RPMI7951 (cell line): ENCODE data around the gene CEL.

GRCh38 chr9:132896794-132897667 lies 18.3 kb downstream of the SPACA9 start:
- RAMPAGE, long total RNA = no peak

GRCh38 chr9:133054586-133055512 lies 6.9 kb upstream of the CEL start:
- RAMPAGE, long total RNA = no peak

DNA sequence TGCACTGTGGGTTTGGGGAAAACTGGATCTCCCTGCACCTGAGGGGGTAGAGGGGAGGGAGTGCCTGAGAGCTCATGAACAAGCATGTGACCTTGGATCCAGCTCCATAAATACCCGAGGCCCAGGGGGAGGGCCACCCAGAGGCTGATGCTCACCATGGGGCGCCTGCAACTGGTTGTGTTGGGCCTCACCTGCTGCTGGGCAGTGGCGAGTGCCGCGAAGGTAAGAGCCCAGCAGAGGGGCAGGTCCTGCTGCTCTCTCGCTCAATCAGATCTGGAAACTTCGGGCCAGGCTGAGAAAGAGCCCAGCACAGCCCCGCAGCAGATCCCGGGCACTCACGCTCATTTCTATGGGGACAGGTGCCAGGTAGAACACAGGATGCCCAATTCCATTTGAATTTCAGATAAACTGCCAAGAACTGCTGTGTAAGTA lies at the start of gene CEL:
Gene CEL (plus strand): TSS at position 135 of the 432 bp plus-strand sequence.
- RAMPAGE, long total RNA = no peak

GRCh38 chr9:133075847-133076412 lies 14.1 kb downstream of the CEL start:
- RAMPAGE, long total RNA = no peak

DNA sequence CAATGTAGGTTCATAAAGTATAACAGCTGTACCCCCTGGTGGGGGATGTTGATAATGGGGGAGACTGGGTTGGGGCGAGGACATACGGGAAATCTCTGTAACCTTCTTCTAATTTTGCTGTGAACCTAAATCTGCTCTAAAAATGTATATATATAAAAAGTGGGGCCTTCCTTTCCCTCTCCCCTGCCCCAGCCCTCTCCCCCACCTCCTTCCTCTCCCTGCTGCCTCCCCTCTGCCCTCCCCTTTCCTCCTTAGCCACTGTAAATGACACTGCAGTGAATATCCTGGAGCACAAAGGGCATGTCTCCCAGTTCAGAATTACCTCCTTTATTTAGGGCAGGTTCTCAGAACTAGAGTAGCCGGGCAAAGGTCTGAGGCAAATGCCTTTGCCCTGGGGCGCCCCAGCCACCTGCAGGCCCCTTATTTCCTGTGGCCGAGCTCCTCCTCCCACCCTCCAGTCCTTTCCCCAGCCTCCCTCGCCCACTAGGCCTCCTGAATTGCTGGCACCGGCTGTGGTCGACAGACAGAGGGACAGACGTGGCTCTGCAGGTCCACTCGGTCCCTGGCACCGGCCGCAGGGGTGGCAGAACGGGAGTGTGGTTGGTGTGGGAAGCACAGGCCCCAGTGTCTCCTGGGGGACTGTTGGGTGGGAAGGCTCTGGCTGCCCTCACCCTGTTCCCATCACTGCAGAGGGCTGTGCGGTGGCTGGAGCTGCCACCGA lies 19.3 kb downstream of the CEL start:
- RAMPAGE, long total RNA = no peak

GRCh38 chr9:133121381-133121927 lies 414 bp upstream of the RALGDS start:
- RAMPAGE, long total RNA = no peak

DNA sequence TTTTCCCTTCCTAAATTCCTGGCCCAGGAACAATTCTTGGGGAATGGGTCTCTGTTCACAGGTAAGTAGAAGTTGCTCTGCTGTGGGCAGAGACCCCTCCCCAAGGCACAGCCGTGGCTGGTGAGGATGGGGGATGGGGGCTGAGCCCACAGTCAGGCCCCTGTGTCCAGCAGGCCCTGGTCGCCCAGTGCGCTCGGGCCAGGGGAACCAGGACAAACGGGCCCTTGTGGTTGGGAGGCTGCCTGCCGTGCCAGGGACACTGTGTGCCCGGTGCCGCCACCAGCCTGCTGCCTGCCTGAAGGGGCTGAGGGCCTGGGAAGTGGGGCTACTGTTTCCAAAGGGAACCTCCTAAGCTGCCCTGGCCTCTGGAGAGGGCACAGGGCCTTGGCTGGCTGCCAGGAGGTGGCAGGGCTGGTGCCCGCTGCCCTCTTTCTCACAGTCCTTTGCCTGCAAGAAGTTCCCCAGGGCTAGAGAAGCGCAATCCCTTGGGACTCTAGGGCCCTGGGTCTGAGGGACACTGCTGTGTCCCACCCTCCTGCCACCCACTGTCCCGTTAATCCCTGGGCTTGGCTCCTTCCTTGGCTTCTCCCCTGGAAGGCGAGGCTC lies 16.8 kb upstream of the RALGDS start:
- RAMPAGE, long total RNA = no peak

- RAMPAGE, long total RNA = no peak
These were observed 61.6 kb downstream of the SURF6 start for GRCh38 chr9:133274206-133274975.

DNA sequence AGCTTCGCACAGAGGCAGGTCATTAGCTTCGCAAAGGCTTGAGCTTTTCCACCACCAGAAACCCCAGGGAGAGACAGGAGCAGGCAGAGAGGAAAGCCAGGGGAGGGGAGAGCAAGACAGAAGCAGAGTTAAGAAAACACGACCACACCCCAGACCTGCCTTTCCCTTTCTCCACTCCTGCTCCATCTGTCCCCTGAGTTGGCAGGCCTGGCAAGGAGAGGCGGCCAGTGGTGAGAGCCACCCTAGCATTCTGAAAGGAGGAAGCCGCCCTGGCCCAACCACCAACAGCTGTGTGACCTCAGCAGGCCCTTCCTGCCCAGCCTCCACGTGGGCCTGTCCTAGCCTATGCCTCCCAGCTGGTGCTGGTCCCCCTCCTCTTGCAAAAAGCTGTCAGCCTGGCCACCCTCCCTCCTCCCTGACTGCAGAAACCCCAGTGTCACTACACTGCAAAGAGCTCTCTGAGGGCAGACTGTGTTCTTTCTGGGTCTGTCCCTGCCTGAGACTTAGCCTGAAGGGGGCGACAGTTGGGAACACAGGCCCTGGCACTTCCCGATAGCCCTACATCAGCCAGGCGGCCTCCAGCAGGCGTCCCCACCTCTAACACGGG lies 5.8 kb upstream of the SURF6 start:
- RAMPAGE, long total RNA = no peak

DNA sequence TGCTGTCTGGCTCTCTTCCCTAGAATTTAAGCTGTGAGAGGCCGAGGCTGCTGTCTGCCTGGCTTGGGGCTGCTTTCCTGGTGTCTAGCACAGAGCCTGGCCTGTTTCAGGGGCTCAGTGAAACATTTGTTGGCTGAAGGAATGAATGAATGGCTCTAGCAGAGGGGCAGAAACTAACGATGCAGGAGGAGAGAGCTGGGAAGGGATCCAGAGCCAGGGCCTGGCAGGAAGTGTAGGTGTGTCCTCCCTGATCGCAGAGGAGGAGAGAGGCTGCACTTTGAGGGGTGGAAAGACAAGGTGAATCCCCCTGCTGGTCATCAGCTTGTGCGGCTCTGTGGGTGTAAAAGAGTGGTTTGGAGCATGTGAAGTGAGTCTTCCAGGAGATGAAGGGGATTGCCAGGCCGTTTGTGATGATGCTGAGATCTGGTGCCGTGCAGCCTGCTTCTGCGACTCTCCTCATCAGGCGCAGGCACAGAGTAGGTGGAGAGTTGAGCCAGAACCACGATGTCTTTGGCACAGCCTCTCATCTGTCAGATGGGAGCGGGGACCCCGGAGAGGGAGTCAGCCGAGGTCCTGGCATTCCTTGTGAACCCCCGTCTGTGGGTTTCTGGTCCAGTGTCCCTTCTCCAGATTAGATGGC lies 544 bp upstream of the ADAMTS13 start:
- RAMPAGE, long total RNA = no peak

- RAMPAGE, long total RNA = no peak
These were observed 855 bp downstream of the ADAMTS13 start for GRCh38 chr9:133422895-133423548.

DNA sequence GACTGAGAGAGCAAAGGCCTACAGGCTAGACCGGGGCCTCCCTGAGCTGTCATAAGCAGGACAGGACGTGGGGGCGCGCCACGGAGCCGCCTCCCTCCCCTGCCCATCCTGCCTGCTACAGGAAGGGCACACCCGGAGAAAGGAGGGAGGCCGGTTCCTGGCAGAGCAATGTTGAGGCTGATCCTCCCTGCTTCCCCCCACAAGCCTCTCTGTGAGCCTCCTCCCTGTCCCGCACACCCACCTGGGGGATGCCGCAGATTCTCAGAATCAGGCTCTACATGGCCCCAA lies 9.0 kb upstream of the SLC2A6 start:
- RAMPAGE, long total RNA = no peak

DNA sequence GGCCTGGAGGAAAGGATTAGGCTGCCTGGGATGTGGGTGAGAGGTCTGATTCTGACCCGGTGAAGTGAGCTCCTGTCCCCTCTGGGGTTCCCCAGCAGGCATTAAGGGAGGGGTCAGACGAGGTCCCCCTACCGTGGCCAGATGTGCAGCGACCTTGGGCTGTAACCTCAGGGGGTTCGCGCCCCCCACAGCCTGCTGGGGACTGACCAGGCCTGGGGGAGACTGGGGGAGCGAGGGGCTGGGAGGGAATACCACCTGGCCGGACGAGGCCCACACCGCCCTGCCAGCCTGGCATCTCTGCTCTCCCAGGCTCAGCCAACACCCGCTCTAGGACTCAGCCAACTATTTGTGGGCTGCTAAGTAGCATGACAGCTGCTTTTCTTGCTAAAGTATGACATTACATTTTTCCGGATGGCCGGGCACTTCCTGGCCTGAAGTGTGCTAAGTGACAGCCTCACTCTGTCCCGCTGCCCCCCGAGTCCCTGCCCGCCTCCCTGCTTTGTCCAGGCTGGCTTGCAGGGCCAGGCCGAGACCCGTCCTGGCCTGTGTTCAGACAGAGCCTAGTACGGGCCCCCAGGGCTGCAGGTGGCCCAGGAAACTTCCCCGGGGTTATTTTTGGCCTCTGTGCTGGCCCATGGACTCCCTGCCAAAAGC lies 13.2 kb upstream of the SLC2A6 start:
- RAMPAGE, long total RNA = no peak

GRCh38 chr9:133588293-133588653 lies 20.9 kb downstream of the FAM163B start:
- RAMPAGE, long total RNA = no peak

GRCh38 chr9:133635437-133635763 lies 763 bp upstream of the DBH start:
- RAMPAGE, long total RNA = no peak

DNA sequence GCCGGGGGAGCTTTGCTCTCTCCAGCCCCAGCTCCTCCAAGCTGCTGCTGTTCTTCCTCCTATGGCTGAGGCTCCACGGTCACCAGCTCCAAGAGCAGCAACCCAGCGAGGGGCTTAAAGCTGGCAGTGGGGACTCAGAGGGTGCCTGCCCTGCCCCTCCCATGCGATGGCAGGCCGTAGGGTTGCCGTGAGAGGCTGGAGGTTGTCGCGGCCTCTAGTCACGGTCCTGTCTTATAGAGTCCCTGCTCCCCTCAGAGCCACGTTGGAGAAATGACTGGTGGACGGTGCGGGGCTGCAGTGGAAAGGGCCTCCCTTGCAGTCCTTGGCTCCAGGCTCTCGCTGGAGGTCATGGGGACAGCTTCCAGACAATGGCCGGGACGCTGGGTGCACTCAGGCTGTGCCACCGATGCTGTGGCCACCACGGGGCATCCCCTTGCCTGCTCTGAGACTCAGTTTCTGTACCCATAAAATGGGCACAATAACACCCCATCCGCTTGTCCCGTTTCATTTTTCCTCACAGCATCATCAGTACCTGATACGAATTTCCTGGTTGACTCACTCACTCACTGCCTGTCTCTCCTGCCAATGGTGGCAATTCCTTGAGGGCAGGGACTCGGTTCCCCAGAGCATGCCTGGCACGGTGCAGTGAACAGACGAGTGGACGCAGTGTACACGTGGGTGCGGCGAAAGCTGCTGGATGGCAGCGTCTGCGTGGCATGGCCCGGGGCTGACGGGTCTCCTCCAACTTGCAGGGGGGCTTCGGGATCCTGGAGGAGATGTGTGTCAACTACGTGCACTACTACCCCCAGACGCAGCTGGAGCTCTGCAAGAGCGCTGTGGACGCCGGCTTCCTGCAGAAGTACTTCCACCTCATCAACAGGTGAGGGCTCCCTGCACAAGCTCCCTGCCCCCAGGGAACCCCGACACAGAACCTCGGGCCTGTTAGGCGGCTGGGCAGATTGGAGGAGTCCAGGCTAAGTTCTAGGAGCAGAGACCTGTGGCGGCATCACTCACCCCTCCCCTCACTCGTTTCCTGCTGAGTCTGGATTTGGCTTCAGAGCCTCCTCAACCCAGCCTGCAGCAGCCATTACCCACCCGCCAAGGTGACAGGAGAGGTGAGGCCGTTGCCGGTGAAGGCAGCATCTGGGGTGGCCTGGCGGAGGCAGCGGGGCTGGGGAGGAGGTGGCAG lies 20.0 kb downstream of the DBH start:
- RAMPAGE, long total RNA = no peak

DNA sequence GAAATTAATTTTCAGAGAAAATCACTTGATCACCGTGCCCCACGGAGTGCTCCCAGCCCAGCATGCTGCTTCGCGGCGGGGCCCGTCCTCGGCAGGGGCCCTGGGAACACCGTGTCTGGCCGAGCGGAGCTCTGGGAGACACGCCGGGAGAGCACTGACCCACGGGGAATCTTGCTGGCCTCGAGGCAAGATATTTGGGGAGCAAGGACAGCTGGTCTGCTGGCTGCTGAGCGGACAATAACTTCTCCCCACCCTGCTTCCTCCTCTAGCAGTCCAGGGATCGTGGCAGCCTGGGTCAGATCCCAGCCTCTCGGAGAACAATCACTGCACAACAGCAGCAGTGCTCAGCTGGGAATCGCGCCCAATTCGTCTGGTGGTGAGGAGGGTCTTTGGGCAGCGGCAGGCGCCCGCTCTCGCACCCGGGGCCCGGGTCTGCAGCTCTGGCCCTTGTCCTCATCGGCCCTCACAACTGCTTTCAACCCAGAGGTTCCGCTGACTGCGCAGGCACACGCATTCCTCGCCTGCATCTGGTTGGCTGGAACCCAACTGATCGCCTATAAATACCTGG lies 43.4 kb downstream of the DBH start:
- RAMPAGE, long total RNA = no peak

DNA sequence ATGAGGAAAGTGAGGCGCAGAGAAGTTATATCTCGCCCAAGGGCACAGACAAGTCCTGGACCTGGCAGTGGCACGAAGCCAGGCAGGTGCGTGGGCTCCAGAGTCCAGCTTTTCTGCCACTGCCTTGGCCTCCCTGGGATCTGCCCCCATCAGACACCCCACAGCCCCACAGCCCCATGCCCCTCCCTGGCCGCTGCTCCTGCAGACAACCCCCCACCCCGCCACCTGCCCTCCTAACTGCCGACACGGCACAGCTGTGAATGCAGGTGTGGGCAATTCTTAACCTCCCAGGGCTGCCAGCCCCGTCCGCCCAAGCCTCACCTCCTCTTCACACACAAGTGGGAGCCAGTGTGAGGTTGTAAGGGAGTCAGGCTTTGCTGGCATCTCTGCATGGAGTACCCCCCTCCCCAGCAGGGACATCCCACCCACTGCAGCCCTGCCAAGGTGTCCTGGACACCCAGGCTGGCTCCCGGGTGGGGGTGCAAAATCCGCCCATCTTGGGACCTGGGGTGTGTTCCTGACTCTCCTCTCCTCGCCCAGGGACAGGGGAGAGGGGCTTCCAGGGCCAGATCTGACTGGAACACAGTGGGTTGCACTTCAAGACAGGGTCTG lies 34.6 kb downstream of the SARDH start:
- RAMPAGE, long total RNA = no peak

- RAMPAGE, long total RNA = no peak
These were observed 31.2 kb downstream of the SARDH start for GRCh38 chr9:133706867-133707495.

DNA sequence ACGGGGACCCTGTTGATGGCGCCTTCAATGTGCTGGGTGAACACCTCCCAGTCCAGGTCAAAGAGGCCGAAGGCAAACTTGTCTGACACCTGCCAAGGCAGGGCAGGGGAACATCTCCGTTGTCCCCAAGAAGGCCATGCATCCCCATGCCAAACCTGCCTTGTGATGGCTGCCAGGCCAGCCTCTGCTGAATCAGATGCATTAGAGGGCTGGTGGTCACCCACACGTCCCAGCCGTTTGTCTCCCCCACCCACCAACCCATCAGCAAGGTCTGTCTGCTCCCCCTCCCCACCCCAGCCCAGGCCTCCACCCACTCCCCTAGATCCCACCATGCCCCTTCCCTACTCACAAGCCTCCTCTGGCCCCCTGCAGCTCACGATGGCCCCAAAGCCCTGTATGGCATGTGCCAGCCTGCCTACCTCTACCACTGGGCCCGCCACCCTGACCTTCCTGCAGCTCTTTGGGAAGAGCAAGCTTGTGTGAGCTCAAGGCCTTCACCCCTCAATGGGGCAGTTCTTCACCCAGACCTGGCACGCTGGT lies 20.7 kb downstream of the SARDH start:
- RAMPAGE, long total RNA = no peak